ENCODE measurements around a stretch of chr1.

- PRO-cap, 2 experiments, result no peak in any of the 2 experiments
Measured at GRCh38 chr1:95216465-95216664, 17.6 kb upstream of the RWDD3 start.

DNA sequence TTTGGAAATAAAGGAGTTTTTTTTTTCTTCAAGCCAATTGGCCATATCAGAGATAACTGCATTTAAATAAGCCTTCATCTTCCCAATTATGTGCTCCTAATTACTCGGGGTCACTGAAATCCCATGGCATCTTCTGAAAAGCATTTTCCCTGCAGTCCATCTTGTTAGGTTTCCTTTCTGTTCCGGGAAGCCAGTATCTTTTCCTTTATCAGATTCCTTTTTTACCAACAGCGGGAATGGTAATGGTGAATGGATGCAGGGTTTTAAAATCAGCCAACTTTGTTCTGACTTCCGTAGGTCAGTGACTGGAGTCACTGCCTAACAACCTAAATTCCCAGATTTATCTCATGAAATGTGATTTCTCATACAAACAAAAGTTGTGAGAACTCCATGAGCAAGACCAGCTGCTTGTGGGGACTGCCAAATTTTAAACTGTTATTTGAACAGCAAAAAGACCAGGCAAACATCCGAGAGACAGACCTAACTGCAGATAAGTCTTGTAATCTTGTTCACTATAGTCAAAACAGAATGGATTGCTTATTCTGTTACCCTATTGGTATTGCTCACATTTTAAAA, 1.3 kb upstream of the RWDD3 start:
- PRO-cap, 2 experiments, result no peak in any of the 2 experiments

- PRO-cap, 2 experiments, result no peak in any of the 2 experiments
Measured at GRCh38 chr1:95240392-95240846, 6.4 kb downstream of the RWDD3 start.

- PRO-cap, 2 experiments, result no peak in any of the 2 experiments
Measured at GRCh38 chr1:95559020-95559359, 325.0 kb downstream of the RWDD3 start.

DNA sequence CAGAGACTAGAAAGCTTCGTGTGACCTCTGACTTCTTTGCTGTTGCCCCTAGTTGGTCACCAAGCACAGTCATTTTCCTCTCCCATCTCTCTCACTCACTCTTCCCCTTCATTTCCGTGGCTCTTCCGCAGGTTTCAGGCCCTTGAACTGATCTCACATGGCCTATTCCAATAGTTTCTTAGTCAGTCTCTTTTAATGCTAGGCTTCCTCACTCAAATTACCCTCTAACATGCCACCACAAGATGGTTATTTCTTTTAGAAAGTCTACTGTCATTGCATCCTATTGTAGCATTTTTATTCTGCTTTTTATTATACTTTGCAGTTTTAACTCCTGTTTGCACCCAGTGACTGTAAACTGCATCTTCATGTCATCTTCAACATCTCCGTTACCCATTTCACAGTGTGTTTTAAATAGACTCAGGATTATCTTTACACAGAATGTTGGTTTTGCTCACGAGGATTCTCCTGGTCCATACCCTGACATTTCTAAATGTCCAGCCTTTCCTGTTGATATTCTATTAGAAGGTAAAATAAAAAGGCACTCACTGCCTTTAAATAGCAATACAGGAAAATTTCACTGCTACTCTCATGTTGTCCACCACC, 408.0 kb downstream of the PTBP2 start:
- PRO-cap, 2 experiments, result no peak in any of the 2 experiments

GRCh38 chr1:98660830-98661259, 676 bp upstream of the SNX7 start:
- PRO-cap, 2 experiments, result peak in 1 of 2 experiments; most common plus-strand start chr1:98661051 (in 1)

GRCh38 chr1:99533823-99534374, 112.0 kb upstream of the PALMD start:
- PRO-cap, 2 experiments, result no peak in any of the 2 experiments

DNA sequence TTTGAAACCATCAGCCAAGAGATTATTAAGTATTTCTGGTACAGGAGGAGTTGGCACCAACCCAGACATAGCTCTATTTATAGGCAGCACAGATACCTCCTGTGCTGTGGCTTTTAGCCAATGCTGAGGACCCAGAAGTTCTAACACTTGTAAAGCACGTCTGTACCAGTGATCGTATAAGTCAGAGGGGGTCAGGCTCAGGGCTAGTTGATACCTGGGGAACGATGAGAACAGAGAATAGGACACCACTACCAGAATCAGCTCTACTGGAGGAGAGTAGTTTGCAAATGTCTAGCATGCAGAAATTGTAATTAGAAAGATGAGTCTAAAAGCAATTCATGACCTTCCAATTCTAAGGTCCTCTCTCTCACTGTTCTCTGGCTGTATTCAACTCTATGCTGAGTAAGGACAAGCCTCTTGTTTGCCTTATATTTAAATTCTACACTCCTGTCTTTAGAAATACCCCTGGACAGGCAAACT, 96.8 kb upstream of the PALMD start:
- PRO-cap, 2 experiments, result no peak in any of the 2 experiments

- PRO-cap, 2 experiments, result no peak in any of the 2 experiments
Measured at GRCh38 chr1:99765962-99766222, 543 bp downstream of the FRRS1 start.

- PRO-cap, 2 experiments, result no peak in any of the 2 experiments
Measured at GRCh38 chr1:100046572-100047211, 8.8 kb downstream of the MFSD14A start.

DNA sequence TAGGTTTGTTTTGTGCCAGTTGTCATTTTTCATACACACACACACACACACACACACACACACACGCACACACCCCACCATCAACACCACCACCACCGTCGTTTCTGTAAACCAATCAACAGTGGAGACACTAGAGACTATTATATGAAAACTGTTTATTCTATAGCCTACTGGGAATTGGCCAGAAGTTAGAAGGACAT, 8.6 kb upstream of the LRRC39 start:
- PRO-cap, 2 experiments, result no peak in any of the 2 experiments

GRCh38 chr1:100240670-100241048, 9.0 kb downstream of the DBT start:
- PRO-cap, 2 experiments, result no peak in any of the 2 experiments

- PRO-cap, 2 experiments, result no peak in any of the 2 experiments
Measured at GRCh38 chr1:100350871-100351025, 1.6 kb upstream of the CDC14A start.

GRCh38 chr1:100353020-100353517, 763 bp downstream of the CDC14A start:
- PRO-cap, 2 experiments, result no peak in any of the 2 experiments

- PRO-cap, 2 experiments, result no peak in any of the 2 experiments
Measured at GRCh38 chr1:100400394-100401081, 48.2 kb downstream of the CDC14A start.

- PRO-cap, 2 experiments, result no peak in any of the 2 experiments
Measured at GRCh38 chr1:100478423-100479059, 59.4 kb upstream of the GPR88 start.

DNA sequence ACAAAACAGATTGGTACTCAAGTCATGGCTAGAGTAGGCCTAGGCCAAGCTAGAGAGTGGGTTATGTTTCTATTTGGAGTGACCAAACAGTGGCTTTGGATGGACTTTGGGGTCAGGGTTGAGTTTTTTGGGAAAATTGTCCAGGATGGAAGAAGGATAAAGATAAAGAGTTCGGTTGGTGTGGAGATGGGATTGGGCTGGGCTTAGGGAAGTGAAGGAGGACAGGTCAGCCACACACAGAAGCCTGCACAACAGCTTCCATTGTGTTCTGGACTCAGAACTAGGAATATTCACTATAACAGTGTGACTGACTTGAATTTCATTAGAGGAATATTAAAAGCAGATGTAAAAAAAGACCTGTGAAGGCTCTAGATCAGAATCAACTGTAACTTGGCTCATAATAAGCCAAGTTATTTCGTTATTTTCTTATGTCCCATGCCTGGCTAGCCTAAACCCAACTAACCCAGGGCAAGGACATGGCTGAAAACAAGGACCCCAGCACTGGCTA, 56.7 kb upstream of the GPR88 start:
- PRO-cap, 2 experiments, result no peak in any of the 2 experiments

DNA sequence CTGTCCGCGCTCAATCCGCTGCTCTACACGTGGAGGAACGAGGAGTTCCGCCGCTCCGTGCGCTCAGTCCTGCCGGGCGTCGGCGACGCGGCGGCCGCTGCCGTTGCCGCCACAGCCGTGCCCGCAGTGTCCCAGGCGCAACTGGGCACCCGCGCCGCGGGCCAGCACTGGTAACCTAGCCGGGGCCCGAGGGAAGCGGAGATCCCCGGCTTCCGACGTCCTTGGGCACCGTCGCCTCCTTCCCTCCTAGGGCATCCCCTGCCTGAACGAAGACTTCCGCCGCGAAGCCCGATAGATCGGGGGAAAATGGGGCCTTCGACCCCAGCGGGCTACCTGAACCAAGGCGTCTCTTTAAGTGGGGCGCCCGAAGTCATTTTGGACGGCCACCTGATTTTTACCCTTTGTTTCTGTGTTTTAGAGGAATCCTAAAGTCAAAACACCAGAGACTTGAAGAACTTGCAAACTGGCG, 2.0 kb downstream of the GPR88 start:
- PRO-cap, 2 experiments, result no peak in any of the 2 experiments

GRCh38 chr1:100721625-100722361, 2.3 kb downstream of the VCAM1 start:
- PRO-cap, 2 experiments, result no peak in any of the 2 experiments

DNA sequence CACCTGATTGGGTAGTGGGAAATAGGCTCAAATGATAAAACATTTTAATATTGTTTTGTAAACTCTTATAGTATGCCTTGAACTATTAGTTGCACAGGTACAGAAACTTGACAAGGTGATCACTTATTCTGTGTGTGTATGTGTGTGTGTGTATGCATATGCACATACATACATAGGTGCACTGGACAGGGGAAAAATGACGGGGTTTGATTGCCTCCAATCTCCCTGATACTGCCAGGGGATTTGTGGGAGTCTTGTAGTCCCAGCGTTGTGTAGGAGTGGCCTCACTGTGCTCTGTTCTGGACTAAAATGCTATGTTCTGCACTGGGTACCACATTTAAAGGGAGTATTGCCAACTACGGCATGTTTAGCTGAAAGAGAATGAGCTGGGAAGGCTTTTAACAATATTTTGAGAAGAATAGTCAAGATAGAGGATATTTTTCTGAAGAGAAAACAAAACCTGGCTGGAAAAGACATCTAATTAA, 4.1 kb downstream of the VCAM1 start:
- PRO-cap, 2 experiments, result no peak in any of the 2 experiments

All from Colon Carcinoma Metastatic in the Brain (tissue), 2 donors.